Temporal lobe (tissue), 2 donors: ENCODE measurements around the genes ZNF135 and ERVK3-1.

GRCh38 chr19:57538581-57538853 lies 11.4 kb downstream of the ZNF549 start:
- RAMPAGE, long total RNA = no peak

GRCh38 chr19:57813864-57814356 lies 803 bp downstream of the ZNF552 start:
- RAMPAGE, long total RNA = no peak

- RAMPAGE, long total RNA = no peak
Measured at GRCh38 chr19:58009261-58010493, 7.1 kb upstream of the ZNF606 start.

GRCh38 chr19:58058978-58059384 lies at the start of gene ZNF135:
Gene ZNF135, plus strand, starts transcription at chr19:58059282.
- RAMPAGE, long total RNA = no peak

DNA sequence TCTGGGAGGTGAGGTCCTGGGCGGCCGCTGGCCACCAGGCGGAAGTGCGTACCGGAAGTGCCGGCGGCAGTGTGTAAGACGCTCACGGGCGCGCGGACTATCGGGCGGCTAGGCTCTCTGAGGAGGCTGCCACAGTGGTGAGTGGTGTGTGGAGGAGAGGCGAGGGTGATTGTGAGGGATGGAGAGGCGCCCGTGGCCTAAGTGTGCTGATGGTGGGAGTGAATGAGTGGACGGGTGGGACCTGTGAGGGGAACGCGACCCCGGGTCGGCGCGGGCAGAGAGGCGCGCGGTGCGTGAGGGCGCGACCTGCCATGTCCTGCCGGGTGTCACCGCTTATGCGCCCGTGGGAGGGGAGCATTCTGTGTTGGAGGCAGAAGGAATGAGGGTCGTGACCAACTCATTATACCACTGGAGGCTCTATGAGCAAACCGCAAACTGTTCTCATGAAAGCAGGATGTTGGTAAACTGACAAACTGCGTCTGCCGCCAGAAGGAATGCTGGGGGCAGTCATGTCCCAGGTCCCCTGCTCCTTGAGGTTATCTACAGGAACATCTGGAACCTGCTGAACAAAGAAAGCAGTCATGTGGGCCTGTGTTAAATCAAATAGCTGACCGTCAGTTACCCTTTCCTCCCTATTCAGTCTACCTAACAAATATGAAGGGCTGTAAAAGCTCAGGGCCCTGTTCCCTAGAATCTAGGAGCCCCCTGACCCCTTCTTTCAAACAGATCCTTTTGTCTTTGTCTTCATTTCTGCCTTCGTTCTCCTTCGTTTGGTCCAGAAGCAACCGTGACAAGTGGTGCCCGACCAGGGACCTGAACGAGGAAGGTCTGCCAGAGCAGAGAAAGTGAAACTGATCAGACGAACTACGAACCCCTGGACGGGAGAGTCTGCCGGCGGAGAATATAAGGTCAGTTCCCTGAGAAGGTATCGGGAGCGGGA lies at the start of gene ERVK3-1:
Gene ERVK3-1, plus strand, starts transcription at position 69 of the 940 bp plus-strand sequence.
- RAMPAGE, long total RNA = start-site peak on the plus strand centred at position 77 of the sequence, 53 bp wide, 395 and 31 reads in 2 replicates

GRCh38 chr19:58385653-58386244 lies 1.3 kb upstream of the RPS5 start:
- RAMPAGE, long total RNA = no peak

GRCh38 chr19:58440330-58440569 lies 297 bp upstream of the ZNF132 start:
- RAMPAGE, long total RNA = no peak

GRCh38 chr19:58475055-58475317 lies 1.2 kb upstream of the ZNF446 start:
- RAMPAGE, long total RNA = no peak

DNA sequence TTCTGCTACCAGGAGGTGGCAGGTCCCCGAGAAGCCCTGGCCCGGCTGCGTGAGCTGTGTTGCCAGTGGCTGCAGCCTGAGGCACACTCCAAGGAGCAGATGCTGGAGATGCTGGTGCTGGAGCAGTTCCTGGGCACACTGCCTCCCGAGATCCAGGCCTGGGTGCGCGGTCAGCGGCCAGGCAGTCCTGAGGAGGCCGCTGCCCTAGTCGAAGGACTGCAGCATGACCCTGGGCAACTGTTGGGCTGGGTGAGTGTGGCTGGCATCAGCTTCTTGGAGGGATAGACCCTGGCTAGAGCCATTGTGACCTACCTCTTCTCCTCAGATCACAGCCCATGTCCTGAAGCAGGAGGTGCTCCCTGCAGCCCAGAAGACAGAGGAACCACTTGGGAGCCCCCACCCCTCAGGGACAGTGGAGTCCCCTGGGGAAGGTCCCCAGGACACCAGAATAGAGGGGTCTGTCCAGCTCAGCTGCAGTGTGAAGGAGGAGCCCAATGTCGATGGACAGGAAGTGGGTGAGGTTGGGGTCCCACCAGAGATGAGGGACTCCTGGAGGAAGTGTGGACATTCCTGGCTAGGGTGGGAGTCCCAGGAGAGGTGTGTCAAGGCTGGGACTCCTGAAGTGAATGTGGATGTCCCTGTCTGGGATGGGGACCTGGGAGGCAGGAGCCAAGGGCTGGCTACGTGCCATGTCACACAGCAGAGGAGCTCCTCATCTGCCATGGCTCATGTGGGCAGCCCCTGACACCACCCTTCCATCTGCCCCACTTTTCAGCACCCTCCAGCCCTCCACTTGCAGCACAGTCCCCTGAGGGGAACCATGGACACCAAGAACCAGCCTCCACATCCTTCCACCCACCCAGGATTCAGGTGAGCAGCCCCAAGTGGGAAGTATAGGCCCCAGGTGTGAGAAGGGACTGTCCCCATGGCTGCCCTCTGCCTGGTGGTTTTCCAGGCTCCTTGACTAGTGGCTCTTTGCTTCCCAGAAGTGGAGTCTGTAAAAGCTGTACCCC lies 1.5 kb downstream of the ZNF446 start:
- RAMPAGE, long total RNA = no peak

- RAMPAGE, long total RNA = no peak
Measured at GRCh38 chr19:58543578-58543872, 339 bp upstream of the TRIM28 start.

GRCh38 chr19:58544567-58545665 lies 1.1 kb downstream of the TRIM28 start:
- RAMPAGE, long total RNA = no peak

DNA sequence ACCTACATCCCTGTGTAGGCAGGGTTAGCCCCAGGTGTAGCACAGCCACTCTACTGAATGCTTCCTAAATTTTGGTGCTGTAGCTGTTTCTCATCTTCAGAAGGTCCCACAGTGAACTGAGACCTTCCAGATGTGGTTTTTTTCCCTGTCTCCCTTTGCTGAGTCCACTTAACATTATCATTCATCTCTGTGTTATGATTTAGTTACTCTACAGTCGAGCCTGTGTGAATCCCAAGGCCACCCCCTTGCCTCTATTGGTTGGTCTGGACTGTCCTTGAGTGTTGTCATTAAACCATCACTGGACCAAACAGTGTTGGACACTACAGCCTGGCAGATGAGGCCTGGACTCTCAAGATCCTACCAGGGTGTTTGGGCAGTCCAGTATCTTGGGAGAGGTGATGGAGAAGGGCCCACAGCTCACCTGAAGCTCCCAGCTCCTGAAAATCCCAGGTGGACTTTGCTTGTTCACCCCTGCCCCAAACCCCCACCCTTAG lies 3.9 kb downstream of the CHMP2A start:
- RAMPAGE, long total RNA = no peak

GRCh38 chr19:58553753-58554771 lies 843 bp downstream of the CHMP2A start:
- RAMPAGE, long total RNA = no peak

GRCh38 chr19:58570898-58571597 lies 2.1 kb downstream of the MZF1 start:
- RAMPAGE, long total RNA = no peak